Pericardium fibroblast (primary cell): ENCODE measurements around the genes ZSWIM7, NCOR1 and UBB.

DNA sequence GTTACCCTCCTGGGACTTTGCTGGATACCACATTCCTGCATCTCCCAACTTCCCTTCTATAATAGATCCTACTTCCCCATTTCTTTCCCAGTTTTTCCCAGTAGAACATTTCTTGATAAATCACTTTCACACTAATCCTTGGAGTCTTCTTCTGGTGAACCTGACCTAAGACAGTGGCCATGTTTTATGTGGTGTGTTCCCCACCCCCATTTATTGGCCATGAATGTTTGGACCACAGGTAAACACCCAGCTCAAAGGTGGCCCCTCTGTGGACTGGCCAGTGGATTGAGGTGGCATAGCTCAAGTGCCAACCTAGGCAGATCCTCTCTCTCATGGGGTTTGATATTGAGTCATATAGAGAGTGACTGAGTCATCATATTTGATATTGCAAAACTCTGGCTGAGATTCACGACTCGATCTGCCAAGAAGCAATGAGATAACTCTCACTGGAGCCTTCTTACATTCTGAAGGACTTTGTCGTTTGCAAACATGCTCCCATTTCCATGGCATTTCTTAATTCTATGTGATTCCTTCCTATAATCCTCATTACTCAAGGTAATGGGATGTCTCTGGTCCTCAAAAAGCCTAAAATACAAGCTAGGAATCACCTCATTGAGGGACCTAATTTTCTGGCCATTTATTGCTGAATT lies 10.5 kb upstream of the TEKT3 start:
- RAMPAGE, long total RNA: no peak

DNA sequence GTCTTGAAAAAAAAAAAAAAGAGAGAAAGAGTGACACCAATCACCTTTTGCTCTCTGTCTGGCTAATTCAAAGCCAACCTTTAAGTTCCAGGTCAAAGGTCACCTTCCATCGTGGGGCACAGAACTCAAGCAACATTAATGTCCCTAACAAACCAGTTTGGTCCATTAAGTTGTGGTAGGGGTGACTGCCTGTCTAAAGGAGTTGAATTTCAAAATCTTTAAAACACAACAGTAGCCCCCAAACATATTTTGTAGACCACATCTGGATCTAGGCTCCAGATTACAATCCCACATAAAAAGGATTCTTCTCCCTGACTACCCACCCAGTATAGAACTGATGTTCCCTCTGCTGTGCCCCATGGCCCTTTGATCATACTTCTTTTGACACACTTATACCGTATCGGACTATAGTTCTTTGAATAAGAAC lies 6.3 kb upstream of the CDRT4 start:
- RAMPAGE, long total RNA: no peak

DNA sequence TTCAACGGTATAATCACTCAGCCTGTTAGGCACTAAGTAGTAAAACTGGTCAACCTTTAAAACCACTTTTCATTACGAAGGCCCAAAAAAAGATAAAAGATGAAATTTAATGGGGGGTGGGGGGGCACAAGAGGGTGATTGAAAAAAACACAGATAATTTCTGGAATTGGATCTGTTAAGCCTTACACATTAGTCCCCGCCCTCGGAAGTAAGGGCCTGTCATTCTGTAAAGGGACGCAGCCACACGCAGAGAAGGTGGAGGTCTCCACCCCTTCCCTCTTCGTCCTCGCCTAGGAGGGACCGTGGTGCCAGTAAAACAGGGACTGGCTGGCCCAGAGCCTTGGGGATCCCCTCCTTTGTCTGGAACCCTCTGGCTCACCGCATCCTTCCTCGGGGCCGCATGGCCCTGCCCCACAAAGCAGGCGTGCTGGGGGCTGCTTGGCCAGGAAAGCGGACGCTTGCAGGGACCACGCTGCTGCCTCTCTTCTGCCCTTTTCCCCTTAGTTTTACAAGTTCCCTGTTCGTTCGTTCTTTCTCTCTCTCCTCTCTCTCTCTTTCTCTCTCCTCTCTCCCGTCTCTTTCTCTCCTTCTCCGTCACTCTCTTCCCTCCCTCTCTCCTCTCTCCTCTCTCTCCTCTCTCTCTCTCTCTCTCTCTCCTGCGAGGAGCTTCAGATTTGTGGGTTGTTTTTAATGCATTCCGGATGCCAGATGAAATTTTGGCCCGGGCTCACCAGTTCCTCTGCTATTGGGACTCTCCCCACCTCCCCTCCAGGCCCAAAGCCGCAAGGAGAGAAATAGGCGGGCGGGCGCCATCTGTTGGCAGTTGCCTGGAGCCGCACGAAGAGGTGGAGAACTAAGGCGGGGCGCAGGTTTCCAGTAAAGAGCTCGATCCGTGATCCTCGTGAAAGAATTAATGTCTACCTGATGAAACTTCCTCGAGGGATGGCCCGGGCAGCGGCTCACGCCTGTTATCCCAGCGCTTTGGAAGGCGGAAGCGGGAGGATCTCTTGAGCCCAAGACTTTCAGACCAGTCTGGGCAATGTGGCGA lies 35.1 kb upstream of the CDRT4 start:
- RAMPAGE, long total RNA: no peak

DNA sequence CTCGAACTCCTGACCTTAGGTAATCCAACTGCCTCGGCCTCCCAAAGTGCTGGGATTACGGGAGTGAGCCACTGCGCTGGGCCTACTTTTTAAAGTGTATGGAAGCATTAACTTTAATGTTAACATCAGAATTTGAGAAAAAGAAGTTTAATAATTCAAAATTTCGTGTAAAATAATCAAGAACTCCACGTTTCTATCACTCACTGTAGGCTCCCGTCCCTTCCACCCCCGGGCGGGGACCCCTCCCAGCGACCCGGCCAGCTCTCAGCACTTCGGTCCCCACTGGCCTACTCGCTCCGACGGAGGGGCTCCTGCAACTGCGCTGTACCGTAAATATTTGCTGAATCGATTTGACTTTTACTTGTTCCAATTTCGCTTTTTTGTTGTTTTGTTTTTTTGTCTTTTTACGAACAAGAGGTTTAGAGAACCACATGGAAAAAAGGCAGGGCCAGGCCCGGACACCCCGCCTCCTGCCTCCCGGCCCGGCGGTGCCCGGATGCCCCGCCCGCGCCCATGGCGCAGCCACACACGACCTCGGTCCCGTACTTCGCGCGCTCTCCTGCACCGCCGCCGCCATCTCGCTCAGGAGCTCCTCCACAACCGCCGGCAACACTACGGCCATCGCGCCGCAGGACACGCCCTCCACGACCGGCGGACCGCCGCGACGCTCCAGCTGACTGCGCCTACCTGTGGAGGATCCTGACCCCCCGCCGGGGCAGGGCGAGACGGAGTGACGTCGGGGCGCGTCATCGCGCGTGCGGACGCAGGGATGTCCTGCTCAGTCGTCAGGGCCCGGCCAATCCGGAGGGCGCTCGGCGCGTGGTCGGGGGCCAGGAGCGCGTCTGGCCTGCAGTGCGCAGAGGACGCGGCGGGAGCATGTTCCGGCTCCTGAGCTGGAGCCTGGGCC lies at the start of gene ZSWIM7:
ZSWIM7 (minus strand) TSS at position 732 of the 907 bp plus-strand sequence.
- RAMPAGE, long total RNA: start-site peak on the minus strand centred at position 674 of the sequence, 92 bp wide, 119 and 53 reads in 2 replicates

DNA sequence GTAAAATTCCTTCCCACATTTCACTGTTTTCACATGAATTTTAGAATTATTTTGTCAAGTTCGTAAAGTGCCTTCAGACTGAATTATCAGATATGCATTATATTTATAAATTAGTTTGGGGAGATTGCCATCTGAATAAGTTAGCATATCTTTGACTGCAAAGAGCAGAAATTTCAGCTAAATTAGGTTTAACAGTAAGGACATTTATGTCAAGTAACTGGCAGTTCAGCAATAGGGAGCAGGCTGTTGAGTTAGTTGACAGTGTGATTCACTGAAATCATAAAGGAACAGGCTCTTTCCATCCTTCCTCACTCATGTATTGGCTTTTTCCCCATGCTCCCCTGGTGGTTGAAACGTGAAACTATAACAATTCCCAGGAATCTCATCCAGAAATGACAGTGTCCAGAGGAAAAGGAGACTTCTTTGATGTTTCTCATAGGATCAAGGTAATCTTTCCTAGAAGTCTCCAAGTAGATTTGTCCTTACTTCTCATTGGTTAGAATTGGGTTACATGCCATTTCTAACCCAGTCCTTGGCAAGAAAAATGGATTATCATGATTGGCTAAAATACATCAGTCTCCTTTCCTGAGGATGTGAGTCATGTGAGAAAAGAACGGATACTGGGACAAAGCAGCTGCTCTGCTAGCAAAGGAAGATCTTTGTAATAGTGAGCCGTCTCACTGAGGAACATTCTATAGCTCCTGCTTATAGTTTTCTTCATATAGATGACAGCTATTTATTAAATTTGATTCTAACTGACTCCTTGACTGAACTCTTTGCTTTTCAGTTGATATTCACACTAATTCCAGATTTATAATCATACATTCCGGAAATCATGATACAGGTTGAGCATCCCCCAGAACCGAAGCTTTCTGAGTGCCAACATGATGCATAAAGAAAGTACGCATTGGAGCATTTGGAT lies 14.4 kb downstream of the TTC19 start:
- RAMPAGE, long total RNA: no peak

GRCh38 chr17:16021941-16022702 lies 22.5 kb downstream of the TTC19 start:
- RAMPAGE, long total RNA: no peak

DNA sequence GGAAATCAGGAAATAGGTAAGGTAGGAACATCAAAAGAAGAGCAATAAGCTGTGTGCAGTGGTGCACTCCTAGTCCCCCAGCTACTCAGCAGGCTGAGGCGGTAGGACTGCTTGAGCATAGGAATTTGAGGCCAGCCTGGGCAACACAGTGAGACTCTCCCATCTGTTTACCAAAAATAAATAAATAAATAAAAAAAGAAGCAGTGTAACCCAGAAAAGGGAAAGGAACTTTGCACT lies 41.0 kb downstream of the TTC19 start:
- RAMPAGE, long total RNA: no peak

DNA sequence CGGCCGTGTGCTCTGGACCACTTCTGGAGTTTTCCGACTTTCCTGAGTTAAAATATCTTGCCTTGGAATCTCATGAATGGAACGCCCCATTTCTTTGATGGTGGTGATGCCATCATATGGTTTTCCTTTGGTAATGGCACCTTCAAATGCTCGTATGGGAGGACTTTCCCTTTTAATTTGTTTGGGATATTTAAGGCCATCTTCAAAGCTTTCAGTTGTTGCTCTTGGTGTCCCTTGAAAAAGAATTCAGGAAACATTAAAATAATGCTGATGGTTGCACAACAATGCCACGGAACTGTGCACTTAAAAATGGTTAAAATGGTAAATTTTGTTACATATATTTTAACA lies 71.8 kb downstream of the TTC19 start:
- RAMPAGE, long total RNA: no peak

DNA sequence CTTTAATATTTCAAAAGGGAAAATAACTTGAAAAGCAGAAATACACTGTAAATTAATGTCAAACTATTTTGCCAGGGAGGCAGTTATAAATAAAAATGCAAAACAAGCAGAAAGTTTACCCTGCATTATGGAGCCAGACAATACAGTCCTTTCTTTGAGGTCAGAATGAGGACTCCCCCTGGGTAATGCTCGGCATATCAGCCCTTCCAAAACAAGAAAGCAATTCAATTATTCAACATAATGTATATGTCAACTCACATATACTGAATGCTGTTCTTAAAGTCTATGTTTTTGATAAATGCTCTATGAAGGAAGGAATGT lies 72.4 kb downstream of the TTC19 start:
- RAMPAGE, long total RNA: no peak

DNA sequence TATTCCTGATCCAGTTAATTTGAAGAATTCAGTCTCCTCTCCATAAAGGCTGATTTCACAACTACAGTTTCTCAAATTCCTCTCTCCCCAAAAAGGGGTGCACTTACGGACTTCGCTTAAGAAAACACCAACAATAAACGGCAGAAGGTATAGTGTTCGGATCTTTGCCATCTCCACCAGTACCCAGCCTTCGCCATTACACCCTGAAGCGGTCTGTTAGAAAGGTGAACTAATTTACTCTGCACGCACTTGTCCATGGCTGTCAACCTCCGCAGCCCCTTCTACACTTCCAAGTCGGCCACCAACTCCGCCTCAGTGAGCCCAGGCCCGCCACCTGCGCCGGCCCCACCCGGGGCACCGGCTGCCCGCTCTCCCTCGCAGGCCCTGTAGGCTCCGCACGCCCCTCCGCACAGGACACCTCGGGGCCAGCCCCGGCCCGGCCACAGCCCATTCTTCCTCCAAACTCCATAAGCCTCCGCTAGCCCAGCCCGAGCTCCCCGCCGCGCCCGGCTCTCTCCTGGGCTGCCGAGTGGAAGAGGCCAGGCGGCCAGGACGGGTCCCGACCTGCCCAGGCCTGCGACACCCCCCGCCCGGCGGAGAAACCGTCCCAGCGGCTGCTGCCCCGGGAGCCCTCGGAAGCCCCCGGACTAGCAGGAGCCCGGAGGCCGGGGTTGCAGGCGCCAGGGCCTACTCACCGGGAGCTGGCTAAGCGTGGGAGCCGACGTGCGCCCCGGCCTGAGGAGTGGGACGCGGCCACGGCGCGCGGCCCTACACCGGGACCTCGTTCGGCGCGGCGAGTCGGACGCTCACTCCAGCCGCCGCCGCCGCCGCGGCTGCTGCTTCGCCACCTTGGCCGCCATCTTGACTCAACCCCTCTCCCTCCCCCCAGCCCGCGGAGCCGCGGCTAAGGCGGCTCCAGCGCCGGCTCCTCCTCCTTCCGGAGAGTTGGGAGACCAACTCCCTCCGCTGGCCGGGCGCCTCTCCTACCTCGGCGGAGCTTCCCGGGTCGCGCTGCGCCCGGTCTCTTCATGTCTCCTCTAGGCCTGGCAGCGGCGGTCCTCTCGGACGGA lies at the start of gene NCOR1:
NCOR1 (minus strand) TSS at position 868 of the 1,070 bp plus-strand sequence.
- RAMPAGE, long total RNA: no peak

DNA sequence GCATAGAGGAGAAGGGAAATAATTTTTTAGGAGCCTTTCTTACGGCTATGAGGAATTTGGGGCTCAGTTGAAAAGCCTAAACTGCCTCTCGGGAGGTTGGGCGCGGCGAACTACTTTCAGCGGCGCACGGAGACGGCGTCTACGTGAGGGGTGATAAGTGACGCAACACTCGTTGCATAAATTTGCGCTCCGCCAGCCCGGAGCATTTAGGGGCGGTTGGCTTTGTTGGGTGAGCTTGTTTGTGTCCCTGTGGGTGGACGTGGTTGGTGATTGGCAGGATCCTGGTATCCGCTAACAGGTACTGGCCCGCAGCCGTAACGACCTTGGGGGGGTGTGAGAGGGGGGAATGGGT lies at the start of gene UBB:
UBB (plus strand) TSS at position 205 of the 352 bp plus-strand sequence.
- RAMPAGE, long total RNA: start-site peak on the plus strand centred at position 212 of the sequence, 82 bp wide, 4,330 and 4,465 reads in 2 replicates

GRCh38 chr17:16396757-16397505 lies 16.0 kb downstream of the UBB start:
- RAMPAGE, long total RNA: no peak

DNA sequence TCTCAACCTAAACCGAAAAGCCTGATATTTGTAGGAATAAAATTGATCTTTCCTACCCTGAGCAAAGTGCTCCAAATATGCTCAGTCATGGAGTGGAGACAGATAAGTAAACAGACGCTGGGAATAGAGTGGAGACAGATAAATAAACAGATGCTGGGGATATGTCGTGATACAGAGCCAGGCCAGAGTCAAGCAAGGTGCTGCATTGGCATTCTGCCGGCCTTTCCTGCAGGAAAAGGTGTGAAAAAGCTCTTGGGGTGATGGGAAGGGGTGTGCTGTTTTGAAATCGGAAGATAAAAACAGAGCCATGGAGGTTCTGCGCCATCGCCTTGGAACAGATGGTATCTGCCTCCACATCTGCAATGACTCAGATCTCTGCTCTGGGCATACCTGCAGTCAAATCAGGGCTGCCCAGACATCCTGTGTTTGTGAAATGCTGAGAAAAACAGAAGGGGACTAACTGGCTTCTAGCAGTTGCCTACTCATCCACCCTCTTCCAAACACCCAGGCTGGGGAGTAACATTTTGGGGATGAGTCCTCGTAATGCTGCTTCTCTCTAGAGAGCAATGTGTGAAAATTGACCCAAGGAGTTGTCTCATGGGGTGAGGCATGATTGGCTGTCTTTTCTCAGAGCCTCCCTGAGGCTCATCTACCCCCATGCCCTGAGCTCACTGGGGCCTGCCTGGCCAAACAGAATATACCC lies 16.8 kb upstream of the TRPV2 start:
- RAMPAGE, long total RNA: no peak

GRCh38 chr17:16463502-16464090 lies 28.4 kb downstream of the LRRC75A start:
- RAMPAGE, long total RNA: no peak

DNA sequence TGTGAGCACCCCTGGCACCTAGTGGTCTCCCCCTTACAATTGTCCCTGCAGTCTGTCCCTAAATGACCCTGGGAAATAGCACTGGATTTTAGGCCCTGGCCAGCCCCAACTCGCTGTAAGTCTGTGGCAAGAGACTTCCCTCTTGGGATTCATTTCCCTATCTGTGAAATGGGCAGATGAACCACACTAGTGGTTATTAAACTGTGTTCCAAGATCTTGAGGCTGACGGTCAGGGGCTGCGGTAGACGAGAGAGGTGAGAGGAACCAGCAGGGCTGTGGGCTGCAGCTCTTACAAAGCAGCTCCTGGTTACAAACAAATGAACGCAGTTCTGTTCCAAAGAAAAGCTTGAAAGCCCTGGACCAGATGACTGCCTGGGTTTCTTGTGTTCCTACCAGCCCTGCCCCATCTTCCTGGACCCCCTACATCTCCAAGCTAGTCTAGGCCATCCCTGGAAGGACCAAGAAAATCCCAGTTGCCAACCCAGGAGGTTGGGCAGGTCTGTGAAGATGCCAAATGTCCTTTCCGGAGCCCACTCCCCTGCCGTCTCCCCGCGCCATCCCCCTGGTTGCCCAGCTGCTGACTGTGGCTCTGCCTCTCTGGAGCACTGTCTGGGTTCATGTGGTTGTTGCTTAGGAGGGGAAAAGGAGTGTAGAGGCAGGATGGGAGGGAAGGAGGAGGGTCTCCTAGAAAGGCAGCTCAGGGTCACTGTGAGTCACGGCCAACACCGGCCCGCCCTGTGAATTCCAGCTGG lies 26.6 kb downstream of the LRRC75A start:
- RAMPAGE, long total RNA: no peak

DNA sequence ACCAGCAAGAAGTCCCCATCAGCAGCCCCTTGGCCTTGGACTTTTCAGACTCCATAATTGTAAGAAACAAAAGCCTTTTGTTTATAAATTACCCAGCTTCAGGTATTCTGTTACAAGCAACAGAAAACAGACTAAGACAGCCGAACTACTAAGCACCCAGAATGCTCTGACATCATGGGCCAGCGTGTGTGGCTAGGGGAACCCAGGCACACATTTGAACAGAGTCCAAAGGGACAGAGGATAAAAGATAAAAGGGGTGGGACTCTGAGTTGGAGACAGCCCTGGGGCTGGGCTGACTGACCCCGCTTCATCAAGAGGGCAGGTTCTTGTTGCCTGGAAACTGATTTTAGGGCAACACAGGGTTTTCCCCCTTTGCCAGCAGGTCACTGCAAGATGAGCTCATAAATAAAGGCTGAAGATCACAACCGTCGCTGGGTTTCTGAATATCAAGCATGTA lies 30.5 kb upstream of the ZNF287 start:
- RAMPAGE, long total RNA: no peak

DNA sequence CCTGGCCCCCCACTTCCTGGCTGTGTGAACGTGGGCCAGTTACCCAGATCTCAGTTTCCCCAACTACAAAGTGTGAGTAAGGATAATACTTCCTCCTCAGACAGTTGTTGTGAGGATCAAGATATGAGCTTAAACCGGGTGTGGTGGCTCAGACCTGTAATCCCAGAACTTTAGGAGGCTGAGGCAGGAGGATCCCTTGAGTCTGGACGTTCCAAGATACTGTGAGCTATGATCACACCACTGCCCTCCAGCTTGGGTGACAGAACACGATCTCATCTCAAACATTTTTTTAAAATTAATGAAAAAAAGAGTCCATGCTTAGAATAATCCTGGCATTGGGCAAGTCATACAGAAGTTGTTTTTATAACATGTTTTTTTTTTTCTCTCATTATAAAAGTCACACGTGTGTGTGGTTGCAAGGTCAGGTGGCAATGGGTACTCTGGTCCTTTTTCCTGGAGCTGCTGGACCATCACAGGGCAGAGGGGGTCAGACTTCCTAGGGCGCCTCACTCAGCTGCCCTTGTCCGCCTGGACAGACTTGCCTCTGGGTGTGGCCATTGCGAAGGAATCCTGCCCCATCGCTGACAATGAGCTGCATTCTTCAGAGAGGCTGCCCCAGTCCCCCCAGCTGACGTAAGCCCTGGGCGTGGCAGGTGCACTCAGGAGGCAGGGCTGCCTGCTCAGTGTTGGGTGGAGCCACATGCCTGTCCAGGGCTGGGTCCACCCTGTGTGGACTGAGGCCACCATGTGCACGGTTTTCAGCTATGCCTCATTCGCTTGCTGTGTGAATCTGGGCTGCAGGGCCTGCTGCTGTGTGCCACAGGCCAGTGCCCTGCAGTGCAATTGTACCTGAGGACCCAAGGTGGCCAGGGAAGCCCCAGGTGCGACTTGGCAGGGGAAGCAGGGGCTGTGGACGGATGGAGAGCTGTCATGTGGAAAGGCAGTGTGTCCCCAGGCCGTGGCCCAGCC lies 14.3 kb upstream of the MPRIP start:
- RAMPAGE, long total RNA: no peak

DNA sequence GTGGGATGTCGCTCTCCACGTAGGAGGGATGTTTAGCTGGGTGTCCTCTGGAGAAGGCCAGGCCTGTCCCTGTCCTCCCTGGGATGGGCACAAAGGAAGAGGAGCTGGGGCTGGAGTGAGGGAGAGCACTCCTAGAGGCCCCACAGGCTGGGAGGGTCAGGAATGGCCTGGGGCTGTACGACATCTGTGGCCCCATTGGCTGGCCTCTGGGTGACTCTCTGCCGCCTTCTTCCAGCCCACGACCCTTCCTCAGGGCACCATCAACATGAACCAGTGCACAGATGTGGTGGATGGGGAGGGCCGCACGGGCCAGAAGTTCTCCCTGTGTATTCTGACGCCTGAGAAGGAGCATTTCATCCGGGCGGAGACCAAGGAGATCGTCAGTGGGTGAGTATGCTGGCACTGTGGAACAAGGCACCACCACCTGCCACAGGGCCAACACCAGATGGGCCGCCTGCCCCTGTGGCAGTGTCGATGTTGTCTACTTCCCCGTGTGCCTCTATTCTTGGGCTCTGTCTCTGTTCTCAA lies 79.6 kb downstream of the PLD6 start:
- RAMPAGE, long total RNA: no peak

GRCh38 chr17:17205782-17206059 lies 412 bp downstream of the PLD6 start:
- RAMPAGE, long total RNA: no peak

DNA sequence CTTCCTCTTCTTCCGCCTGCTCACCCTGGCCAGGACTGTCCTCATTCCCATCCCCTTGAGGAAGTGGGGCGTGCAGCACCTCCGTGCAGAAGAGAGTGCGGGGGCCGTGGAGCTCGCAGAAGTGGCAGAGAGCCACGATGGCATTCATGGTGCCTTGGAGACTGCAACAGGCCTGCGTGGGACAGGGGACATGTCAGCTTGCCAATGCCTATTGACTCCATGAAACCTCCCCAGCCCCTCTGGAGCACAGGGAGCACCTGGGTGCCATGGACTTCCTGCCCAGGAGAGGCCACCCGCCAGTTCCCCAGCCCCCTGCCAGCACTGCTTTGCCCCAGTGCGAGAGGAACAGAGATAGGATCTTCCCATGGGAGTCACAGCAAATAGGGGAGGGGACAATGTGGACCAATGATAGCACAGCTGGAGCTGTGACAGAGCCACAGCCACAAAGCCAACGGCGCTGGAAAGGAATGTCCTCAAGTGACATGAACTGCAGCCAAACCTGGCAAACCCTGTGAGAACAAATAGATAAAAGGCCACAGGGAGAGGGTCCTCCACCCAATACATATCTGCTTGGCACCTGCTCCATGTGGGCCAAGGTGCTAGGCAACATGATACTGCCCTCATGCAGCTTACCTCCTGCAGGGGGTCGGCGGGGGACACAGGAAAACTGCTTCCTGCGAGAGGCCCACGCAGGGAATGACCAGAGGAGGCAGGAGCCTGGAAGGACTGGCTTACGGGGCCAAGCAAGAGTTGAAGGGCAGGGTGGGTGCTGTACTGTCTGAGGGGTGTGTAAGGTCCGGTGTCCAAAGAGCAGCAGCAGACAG lies 8.8 kb downstream of the FLCN start:
- RAMPAGE, long total RNA: no peak